Neural progenitor cell (in vitro differentiated cells): ENCODE data around the genes CRNKL1, NKX2-2 and FOXA2.

- RAMPAGE, long total RNA = no peak
These were observed 42.3 kb upstream of the NAA20 start for GRCh38 chr20:19974614-19975425.

DNA sequence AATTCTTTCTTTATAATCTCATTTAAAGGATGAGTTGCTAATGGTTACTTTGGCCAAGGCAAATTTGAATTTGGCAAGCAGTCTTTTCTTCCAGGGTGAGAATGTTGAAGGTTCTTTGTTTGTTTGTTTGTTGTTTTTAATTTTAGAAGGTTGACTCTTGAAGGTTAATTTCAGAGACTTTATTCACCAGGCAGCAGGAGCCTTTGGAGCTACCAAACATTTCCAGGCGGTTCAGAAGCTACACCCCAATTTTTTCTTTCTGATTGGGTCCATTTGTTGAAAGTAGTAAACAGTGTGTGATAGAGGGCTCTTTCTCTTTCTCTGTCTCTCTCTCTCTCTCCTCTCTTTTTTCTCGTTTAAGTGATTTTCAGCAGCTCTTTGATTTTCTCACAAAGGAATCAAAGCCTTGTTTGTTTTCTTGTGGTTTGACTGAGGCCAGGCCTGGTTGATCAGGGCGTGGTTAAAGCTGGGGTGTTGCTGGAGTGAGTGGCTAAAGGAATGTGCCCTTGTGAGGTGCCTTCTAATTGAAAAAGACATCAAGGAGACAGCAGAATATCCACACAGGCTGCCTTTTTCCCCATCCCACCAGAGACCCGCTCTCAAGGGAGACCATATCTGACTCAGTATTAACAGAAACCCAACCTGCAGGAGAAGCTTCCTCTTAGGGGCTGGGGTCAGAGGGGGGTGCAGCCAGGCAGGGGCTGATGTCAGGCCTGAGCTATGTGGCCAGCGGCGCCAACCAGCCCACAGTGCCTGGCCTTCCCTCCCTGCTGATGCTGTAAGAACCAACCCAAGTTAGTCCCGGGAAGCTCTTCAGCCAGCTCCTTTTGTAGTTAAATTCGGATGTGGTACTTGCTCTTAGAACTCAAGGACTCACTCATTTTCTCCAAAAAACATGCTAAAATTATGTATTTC lies 40.4 kb upstream of the NAA20 start:
- RAMPAGE, long total RNA = no peak

DNA sequence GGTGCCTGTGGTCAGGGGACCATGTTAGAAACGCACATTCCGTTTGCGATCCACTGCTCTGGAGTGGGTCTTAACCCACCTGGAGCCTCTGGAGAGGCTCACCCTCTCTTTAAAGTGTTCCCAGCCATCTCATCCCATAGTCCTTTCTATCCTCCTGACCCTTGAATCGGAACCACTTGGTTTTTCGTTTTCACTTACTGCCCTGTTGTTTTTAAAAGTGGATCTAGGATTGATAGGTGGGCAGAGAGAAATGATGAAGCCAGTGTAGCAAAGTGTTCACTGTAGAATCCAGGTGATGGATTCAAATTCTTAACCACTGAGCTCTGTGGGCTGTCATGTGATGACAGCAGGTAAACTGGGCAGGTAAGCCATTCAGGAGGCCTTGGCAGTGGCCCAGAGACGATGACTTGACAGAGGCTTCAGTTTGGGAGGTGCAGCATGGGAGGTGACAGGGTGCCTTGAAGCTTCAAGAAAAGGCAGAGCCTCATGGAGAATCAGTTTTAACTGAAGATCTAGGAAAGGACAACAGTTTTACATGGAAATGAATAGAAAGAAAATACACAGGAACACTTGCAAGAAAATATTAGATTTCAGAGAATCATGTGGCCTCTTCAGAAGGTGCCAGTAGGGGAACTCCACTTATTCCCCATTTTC lies 1.9 kb downstream of the NAA20 start:
- RAMPAGE, long total RNA = no peak

DNA sequence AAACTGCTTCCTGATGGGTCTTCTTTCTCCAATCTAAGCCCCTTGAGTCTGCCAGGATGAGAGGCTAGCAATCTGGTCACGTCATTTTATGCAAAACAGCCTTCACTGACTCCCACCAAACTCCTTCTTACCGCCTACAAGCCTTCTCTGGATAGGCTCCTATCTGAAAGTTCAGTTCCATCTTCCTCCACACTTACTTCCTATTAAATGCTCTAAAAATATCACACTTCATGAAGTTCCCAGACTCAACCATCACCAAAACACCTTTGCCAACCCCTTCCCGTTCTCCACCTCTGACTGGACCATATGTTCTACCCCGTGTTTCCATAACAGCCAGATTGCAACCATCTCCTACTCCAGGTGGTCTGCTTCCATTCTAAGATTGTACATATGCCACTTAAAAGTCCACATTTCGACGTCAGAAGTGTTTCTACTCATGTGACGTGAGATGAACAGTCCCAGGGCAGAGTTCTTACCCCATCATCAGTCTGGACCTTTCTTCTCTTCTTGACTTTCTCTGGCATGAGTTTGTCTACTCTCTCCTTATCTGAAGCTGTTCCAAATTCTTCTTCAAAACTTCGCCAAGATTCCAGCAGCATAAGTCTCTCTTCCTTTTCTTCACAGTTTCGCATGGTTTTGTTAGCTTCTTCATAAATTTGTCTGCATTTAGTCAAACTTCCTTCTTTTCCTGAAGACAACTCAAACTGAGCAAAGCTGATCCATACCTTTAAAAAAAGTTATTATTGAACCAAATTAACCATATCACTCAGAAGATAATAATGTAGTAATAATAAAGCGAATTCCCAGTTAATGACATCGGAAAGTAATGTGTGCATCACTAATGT lies 15.2 kb downstream of the CRNKL1 start:
- RAMPAGE, long total RNA = no peak

GRCh38 chr20:20051836-20052919 lies at the start of gene CRNKL1:
Gene CRNKL1 (minus strand): TSS chr20:20052466.
- RAMPAGE, long total RNA = no peak

- RAMPAGE, long total RNA = no peak
These were observed 50.5 kb downstream of the CFAP61 start for GRCh38 chr20:20102849-20103302.

- RAMPAGE, long total RNA = no peak
These were observed 85.9 kb downstream of the CFAP61 start for GRCh38 chr20:20138165-20138772.

DNA sequence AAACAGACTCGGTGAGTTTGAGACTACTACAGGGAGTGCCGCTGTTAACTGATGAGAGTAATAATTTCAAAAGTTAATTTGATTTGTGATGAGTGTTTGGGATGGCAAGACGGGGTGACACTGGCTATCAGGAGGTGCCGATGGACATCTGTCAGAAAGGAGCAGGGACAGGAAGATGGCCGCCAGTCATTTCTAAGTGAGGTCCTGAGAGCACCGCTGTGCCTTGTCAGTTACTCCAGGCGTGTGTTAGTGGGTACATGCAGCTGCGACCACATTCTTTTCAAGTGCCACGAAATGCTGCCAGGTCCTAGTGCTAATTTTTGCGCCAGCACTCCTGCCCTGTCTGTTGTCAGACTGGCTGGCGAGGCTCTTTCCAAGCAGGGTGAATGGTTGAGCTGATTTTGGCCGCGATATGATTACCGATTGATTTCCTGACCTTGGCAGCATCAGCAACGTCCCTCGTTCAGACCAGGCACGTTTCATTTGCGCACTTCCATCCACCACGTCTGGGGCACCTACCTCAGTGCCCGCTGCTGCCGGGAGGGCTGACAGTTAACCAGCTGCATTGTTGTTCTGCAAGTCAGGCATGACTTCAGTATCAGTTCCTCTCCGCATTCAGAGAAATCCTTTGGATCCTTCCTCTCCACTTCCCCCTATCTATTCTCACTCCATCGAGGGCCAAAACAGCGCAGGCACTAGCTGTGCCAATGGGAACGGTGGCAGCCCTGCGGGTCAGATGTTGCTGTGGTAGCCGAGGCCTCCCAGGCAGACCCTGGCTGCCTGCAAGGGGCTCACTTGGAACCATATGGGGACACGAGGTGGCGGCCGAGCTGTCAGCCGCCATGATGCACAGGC lies 64.4 kb upstream of the INSM1 start:
- RAMPAGE, long total RNA = no peak

GRCh38 chr20:20437508-20438180 lies 69.7 kb downstream of the INSM1 start:
- RAMPAGE, long total RNA = no peak

- RAMPAGE, long total RNA = no peak
These were observed 100.6 kb downstream of the INSM1 start for GRCh38 chr20:20468038-20469320.

DNA sequence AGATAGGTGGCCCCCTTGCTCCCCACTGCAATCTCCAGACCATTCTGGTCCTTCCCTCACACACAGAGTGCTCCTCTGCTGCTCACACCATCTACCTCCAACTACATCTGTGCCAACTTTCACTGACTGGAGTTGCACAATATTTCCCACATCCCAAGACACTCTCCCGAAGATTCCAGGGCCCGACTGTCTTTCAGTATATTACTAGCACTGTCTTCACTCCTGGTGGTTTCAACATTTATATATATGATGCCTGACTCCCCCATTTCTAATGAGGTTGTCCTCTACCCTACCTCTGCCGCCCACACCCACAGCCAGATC lies 21.7 kb downstream of the RALGAPA2 start:
- RAMPAGE, long total RNA = no peak

- RAMPAGE, long total RNA = no peak
These were observed 25.7 kb upstream of the KIZ start for GRCh38 chr20:21100187-21100624.

- RAMPAGE, long total RNA = no peak
These were observed 53.8 kb downstream of the KIZ start for GRCh38 chr20:21179637-21180187.

DNA sequence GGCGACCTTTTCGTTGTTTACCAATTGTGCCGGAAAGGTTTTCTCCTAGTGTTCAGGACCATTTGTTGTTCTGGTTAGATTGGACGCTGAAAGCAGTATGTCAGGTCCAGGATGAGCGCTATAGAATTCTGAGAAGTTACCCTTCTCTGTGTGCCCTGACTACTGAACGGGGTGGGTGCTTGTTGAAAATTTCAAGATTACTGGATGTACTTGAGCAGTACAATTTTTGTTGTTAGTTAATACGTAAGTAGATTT lies 721 bp downstream of the XRN2 start:
- RAMPAGE, long total RNA = no peak

DNA sequence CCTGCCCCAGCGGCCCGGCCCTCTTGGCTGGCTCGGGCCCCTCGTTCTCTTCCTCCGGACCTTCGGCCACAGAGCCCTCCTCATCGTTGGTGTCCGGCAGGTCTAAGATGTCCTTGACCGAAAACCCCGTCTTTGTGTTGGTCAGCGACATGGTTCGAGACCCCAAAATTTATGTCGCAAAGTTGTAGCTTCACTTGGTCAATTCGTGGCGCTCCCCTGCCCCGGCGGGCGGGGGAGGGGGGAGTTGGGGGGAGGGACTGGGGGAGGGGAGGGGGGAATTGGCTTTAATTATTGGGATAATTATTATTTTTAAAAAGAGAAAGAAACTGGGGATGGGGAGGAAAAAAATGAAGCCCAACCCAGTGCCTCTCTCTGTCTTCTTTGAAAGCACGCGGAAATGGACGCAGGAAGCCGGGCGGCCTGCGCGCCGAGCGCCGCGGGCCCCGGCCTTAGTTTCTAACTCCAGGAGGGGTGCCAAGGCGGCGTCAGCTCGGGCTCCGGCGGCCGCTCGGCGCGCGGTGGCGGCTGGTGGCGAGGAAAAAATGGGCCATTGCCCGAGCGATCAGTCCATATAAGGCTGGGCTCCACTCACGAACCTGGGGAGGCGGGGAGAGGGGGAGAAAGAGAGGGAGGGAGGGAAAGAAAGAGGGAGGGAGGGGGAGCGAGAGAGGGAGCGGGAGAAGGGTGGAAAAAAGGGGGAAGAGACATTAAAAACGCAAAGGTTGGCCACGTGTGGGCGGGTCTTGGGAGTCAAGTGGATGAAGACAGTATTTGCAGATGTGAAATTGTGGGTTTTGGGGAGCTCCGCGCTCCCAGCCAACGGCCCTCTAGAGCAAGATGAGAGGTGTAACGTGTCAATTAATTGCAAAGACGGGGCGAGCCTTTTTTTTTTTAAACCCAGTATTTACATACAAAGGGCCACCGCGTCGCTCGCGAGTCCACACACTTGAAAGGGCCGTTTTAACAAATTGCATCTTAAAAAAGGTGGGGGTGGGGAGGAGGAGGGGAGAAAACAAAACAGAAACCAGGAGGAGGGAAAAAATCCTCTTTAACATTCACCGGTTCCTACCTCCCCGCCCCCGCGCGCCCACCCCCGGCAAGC lies at the start of gene NKX2-2:
Gene NKX2-2 (minus strand): TSS at position 546 of the 1,102 bp plus-strand sequence.
- RAMPAGE, long total RNA = no peak

DNA sequence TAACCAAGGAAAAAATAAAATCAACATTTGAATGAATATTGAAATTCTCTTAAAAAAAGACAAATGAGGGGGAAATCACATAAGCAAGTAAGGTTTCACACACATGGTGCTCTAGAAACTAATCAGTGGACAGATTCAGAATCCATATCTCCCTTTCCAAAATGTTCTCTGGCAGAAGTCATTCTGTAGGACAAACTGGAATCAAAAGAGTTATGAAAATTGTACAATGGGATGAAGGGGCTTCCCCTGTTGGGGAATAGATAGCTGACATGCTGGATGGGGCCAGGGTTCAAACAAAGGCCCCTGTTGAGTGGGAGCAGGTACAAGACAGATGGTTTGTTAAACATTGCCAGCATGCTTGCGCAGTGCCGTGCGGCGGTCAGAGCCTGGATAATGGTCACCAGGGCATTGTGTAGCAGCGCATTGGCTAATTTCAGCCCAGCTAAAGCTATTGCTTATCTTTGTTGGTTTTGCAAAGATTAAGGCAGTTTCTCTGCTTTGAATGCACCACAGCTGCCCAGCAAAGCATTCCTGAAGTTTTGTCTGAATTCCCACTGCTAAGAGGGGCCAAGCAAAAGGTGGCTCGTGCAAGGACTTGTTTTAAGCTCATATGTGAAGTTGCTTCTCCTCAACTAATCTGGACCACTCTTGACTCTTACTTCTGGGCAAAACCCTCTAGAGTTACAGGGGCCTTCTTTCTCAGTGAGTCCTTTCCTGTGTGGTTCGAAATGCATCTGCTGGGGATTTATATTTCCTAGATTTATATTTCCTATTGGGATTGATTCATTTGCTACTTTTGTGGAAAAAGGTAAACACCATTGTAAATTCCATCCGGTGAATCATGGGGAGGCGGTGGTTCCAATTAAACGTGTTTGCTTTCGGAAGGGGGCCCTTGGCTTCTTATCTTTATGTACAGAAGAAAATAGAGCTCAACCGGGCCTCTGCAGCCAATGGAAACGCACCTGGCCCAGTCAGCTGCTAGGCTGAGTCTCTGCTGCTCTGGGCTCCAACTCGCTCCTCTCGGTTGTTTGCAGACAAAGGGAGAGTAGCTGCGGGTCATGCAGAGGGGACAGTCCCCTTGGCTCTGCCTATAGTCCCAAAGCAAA lies 72.3 kb downstream of the FOXA2 start:
- RAMPAGE, long total RNA = no peak

GRCh38 chr20:22525703-22526200 lies 58.6 kb downstream of the FOXA2 start:
- RAMPAGE, long total RNA = no peak

DNA sequence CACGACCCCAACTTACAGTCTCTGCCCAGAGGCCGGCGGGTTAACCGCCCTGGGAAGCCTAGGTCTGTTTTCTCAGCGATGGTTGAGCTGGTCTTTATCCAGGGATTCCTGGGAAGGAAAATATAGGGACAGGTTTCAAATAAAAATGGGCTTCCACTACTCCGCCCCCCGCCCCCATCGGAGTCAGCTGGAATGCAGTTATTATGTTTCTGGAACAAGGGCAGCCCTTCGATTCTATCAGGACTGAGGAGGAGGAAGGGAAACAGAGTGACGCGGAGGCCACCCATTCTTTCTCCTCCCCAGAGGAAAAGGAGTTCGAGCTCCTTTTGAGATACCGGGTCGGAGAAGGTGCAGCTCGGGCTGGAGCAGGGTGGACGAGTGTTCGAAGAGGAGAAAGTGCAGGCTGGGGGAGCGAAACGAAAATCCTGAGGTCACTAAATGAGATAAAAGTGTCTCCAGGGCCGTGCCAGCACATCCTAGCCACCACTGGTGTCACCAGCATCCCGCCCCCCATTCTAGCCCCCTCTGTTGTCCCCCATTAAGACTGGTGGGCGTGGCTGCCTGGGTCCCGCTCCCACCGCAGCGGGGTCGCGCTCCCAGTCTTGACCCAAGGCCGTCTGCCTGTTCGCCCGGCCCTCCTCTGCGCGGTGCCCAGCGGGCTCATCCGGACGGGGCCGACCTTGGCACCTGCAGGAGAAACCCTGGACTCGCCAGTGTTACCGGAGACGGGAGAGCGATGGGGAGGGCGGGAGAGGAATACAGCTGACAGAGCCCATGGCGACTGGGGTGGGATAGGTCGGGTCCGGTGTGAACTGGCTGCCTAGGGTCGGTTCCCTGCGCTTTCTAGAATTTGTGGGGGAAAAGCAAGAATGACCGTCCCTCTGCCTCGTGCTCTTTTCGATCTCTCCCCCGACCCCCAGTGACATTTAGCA lies 16.3 kb downstream of the FOXA2 start:
- RAMPAGE, long total RNA = no peak

DNA sequence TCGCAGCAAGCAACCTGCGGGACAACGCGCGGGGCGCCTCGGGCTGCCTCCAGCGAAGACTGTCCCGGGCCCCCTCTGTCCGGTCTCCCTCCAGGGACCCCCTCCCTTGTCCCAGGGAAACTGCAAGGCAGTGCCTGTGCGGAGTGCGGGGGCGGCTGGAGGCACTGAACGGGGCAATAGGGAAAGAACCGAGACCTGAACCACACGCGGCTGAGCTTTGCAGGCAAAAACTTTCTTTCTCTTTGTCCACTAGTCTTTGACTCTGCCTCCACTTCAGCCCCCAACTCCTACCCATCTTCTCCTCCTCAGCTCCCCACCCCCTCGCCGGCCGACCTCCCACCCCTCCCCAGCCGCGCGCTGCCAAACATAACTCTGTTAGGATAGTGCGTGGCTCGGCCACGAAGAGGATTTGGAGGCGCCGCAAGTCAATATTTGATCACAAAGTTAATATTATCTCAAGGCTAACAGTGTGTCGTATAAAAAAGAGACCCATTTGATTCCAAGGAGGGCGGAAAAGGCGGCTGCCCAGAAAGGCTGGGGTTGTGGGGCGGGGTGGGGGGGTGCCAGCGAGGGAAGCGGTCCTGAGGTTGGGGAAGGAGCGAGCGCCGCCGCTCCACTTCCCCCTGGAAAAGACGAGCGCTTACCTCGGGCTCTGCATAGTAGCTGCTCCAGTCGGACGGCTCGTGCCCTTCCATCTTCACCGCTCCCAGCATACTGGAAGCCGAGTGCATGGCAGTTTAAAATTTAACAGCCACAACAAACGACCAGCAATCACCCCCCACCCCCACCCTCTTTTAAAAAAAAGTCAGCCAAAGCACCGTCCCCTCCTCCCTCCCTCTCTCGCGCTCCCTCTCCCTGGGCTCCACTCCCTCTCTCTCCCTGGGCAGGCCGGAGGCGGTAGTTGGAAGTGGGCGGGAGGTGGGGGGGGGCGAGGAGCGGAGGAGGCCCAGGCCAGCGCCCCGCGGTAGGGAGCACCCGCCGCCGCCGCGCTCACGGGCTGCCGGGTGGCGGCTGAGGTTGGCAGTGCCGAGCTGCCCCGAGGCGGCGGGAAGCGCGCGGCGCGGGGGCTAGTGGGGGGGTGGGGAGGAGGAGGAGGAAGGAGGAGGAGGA lies at the start of gene FOXA2:
Gene FOXA2 (minus strand): TSS at position 1,025 of the 1,110 bp plus-strand sequence.
- RAMPAGE, long total RNA = no peak

- RAMPAGE, long total RNA = no peak
These were observed 12.4 kb upstream of the FOXA2 start for GRCh38 chr20:22596739-22597250.